ENCODE measurements around a stretch of chr17.

DNA sequence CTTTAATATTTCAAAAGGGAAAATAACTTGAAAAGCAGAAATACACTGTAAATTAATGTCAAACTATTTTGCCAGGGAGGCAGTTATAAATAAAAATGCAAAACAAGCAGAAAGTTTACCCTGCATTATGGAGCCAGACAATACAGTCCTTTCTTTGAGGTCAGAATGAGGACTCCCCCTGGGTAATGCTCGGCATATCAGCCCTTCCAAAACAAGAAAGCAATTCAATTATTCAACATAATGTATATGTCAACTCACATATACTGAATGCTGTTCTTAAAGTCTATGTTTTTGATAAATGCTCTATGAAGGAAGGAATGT lies 72.4 kb downstream of the TTC19 start:
- RRBS, result no CpG with 5 or more reads among the region's 1 CpG
CAGE:
- cytosol, long polyA plus RNA, result no peak
- long polyA plus RNA, result no peak
- nucleus, long polyA plus RNA, result no peak

GRCh38 chr17:16114683-16115346 lies 100.5 kb downstream of the NCOR1 start:
- RRBS, result no CpG with 5 or more reads among the region's 7 CpGs
CAGE:
- cytosol, long polyA plus RNA, result no peak
- long polyA plus RNA, result no peak
- nucleus, long polyA plus RNA, result no peak

GRCh38 chr17:16272889-16273475 lies 56.0 kb downstream of the PIGL start:
- RRBS, result no CpG with 5 or more reads among the region's 2 CpGs
CAGE:
- cytosol, long polyA plus RNA, result no peak
- long polyA plus RNA, result no peak
- nucleus, long polyA plus RNA, result no peak

DNA sequence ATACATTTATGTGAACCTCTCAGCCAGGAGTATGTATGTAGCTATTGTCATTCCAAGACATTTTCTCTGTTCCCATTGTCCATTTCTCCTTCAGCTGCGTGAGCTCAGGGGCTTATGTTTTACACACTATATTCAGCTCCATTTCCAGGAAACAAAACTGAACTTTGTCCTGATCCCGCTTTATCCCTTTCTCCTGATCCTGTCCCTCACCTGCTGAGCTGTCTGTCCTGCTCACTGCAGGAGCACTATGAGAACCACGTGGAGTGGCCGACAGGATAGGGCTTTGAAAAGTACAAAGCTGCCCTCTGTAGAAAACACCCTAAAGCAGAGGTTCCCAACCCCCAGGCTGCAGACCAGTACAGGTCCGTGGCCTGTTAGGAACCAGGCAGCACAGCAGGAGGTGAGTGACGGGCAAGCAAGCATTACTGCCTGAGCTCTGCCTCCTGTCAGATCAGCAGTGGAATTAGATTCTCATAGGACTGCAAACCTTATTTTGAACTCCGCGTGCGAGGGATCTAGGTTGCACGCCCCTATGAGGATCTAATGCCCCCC lies 55.7 kb downstream of the CENPV start:
- RRBS, result no CpG with 5 or more reads among the region's 10 CpGs
CAGE:
- cytosol, long polyA plus RNA, result no peak
- long polyA plus RNA, result no peak
- nucleus, long polyA plus RNA, result no peak

DNA sequence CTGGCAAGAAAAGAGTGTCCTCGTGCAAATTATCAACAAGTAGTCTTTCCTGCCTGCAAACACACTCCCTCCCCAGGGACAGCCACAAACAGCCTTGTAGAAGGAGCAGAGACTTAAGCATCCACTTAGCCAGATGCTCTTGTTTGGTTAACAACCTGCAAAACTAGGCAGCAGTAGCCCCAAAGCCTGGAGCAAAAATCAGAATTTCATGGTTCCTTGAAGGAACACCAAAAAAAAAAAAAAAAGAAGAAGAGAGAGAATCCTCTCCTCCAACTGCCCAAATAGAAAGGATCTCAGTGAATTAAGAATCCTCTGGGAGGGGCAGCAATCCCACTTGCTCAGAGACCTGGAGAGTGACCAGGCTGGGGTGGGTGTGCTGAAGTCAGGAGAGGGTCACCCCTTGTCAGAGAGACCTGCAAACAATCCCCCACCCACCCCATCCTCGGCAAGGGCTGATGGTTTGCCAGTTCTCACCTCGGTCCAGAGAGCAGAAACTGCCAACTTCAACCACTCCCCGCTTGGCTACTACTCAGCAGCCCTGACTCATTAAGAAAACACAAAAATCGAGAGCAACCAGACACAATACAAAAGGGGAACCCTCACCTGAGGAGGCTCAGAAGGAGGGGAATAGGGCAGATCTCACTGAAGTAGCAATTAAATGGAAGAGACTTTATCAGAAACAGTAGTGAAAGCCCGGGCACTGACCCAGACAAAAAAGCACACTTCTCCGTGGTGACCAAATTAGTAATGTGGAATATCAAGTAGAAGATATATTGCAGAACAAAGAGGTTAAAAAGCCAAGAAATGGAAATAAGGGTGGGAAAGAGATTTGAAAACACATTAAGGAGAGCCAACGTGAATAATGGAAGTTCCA lies 23.9 kb downstream of the CENPV start:
- RRBS, result no CpG with 5 or more reads among the region's 8 CpGs
CAGE:
- cytosol, long polyA plus RNA, result no peak
- long polyA plus RNA, result no peak
- nucleus, long polyA plus RNA, result no peak

- RRBS, result no CpG with 5 or more reads among the region's 2 CpGs
CAGE:
- cytosol, long polyA plus RNA, result no peak
- long polyA plus RNA, result no peak
- nucleus, long polyA plus RNA, result start-site peak on the plus strand at chr17:16330851-16330902, 14 reads
Measured at GRCh38 chr17:16330782-16331337, 22.4 kb downstream of the CENPV start.

DNA sequence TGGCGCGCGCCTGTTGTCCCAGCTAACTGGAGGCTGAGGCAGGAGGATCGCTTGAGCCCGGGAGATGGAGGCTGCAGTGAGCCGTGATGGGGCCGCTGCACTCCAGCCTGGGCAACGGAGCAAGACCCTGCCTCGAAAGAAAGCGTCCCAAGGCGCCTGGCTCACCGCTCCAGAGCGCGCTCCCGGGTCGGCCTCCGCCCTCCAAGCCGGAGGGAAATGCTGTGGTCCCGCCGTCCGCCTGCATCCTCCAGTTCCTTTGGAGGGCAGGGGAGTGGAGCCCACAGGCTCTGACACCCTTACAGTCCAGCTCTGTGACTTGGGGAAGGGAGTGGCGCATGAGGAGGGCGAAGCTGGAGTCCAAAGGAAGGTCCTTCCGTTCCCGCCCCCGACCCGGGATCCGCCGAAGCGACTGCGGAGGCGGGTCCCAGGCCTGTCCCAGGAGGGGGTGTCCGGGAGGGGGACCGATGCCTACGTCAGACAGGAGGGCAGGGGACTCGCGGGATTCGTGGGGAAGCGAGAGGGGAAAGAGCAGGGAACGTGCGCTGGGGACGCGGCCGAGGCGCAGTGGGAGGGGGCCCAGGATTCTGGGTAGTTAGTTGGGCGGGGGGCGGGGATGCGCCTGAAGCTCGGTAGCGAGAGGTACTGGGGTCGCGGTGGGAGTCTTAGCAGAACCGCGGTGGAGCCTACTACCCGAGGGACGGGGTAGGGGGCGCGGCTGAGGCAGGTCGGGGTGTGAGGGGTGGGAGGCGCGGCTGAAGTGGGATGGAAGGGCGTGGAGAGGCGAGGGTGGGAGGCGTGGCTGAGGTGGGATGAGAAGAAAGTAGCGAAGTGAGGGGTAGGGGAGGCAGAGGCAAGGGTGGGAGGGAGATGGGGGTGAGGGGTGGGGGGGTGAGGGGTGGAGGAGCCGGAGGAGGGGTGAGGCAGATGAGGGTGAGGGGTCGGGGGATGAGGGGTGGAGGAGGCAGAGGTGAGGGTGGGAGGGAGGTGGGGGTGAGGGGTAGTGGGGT lies 8.2 kb upstream of the TRPV2 start:
- RRBS, result 1% methylated on average over 7 of the region's 67 CpGs
CAGE:
- cytosol, long polyA plus RNA, result start-site peak on the plus strand centred at position 616 of the sequence, 13 bp wide, 6 reads
- long polyA plus RNA, result no peak
- nucleus, long polyA plus RNA, result no peak

- RRBS, result no CpG with 5 or more reads among the region's 18 CpGs
CAGE:
- cytosol, long polyA plus RNA, result no peak
- long polyA plus RNA, result no peak
- nucleus, long polyA plus RNA, result no peak
Measured at GRCh38 chr17:16416100-16417263, 1.1 kb downstream of the TRPV2 start.

GRCh38 chr17:16427810-16428833 lies 12.8 kb downstream of the TRPV2 start:
- RRBS, result no CpG with 5 or more reads among the region's 18 CpGs
CAGE:
- cytosol, long polyA plus RNA, result no peak
- long polyA plus RNA, result no peak
- nucleus, long polyA plus RNA, result no peak

- RRBS, result no CpG with 5 or more reads among the region's 10 CpGs
CAGE:
- cytosol, long polyA plus RNA, result no peak
- long polyA plus RNA, result no peak
- nucleus, long polyA plus RNA, result no peak
Measured at GRCh38 chr17:17010513-17010929, 31.7 kb upstream of the MPRIP start.

- RRBS, result no CpG with 5 or more reads among the region's 6 CpGs
CAGE:
- cytosol, long polyA plus RNA, result no peak
- long polyA plus RNA, result no peak
- nucleus, long polyA plus RNA, result no peak
Measured at GRCh38 chr17:17078228-17078837, 36.1 kb downstream of the MPRIP start.

- RRBS, result no CpG with 5 or more reads among the region's 15 CpGs
CAGE:
- cytosol, long polyA plus RNA, result no peak
- long polyA plus RNA, result no peak
- nucleus, long polyA plus RNA, result no peak
Measured at GRCh38 chr17:17089365-17090144, 47.3 kb downstream of the MPRIP start.

- RRBS, result no CpG with 5 or more reads among the region's 3 CpGs
CAGE:
- cytosol, long polyA plus RNA, result no peak
- long polyA plus RNA, result no peak
- nucleus, long polyA plus RNA, result no peak
Measured at GRCh38 chr17:17093794-17094062, 51.5 kb downstream of the MPRIP start.

GRCh38 chr17:17098548-17099214 lies 56.4 kb downstream of the MPRIP start:
- RRBS, result no CpG with 5 or more reads among the region's 9 CpGs
CAGE:
- cytosol, long polyA plus RNA, result no peak
- long polyA plus RNA, result no peak
- nucleus, long polyA plus RNA, result no peak

GRCh38 chr17:17104456-17104924 lies 62.2 kb downstream of the MPRIP start:
- RRBS, result no CpG with 5 or more reads among the region's 12 CpGs
CAGE:
- cytosol, long polyA plus RNA, result no peak
- long polyA plus RNA, result no peak
- nucleus, long polyA plus RNA, result no peak

DNA sequence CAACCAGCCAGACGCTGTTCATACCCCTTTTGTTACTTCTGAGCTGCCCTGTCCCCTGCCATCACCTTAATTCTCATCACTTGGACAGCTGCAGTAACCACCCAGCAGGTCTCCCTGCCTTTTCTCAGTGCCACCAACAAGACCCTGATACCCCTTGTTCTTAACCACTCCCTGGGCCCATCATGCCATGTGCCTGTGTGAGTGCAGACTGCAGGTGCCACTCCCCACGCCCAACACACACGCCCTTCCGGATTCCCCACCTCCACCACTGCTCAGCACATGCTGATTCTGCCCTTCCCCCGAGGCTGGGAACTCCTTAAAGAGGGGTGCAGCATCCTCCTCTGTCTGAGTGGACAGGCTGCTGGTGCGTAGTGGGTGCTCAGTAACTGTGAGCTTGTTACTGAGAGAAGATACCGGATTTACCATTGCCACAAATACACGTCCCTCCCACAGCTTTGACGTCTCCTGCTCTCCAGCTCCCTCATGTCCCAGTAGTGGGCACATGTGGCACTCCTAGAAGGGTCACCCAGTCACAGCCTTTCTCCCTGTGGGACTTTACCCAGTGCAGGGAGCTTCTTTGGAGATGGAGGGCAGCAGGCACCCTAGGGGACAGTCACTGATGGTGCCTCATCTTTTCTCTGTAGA lies 52.3 kb downstream of the PLD6 start:
- RRBS, result no CpG with 5 or more reads among the region's 9 CpGs
CAGE:
- cytosol, long polyA plus RNA, result no peak
- long polyA plus RNA, result no peak
- nucleus, long polyA plus RNA, result no peak

DNA sequence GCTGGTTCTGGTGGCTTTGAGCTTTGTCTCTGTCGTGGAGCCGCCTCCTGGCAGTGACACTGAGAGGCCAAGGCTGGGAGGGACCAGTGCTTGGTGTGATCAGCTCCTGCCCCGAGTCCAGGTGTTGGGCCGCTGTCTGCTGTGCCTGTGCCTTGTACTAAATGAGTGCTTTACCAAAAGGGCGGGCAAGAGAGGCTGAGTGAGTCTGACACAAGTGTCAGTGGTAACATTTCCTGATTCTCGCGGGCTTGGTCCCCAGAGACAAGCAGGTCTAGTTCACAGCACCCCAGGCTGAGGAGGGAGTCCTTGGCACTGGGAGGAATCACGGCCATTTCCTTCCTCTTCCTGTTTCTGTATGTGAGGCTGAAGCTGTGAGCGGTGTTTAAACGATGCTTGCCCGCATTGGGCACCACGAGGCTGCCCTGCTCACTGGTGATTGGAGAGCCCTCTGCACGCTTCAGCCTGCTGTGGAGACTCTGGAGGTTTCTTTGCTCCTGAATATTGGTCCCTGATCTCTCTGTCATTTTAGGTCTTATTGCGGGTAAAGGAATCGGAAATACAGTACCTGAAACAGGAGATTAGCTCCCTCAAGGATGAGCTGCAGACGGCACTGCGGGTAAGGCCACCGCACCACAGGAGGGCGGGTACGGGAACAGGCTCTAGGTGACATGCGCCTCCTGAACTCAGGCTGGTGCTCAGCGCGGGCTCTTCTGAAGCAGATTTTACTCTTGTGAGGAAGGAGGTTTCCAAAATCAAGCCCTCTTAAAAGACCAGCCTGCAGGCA lies 30.0 kb downstream of the PLD6 start:
- RRBS, result no CpG with 5 or more reads among the region's 23 CpGs
CAGE:
- cytosol, long polyA plus RNA, result no peak
- long polyA plus RNA, result no peak
- nucleus, long polyA plus RNA, result no peak

GRCh38 chr17:17487074-17487547 lies 9.1 kb downstream of the RASD1 start:
- RRBS, result no CpG with 5 or more reads among the region's 17 CpGs
CAGE:
- cytosol, long polyA plus RNA, result no peak
- long polyA plus RNA, result no peak
- nucleus, long polyA plus RNA, result no peak

GRCh38 chr17:17494417-17494749 lies 1.8 kb downstream of the RASD1 start:
- RRBS, result 69% methylated on average over 2 of the region's 9 CpGs
CAGE:
- cytosol, long polyA plus RNA, result no peak
- long polyA plus RNA, result no peak
- nucleus, long polyA plus RNA, result no peak

- RRBS, result no CpG with 5 or more reads among the region's 3 CpGs
CAGE:
- cytosol, long polyA plus RNA, result no peak
- long polyA plus RNA, result no peak
- nucleus, long polyA plus RNA, result no peak
Measured at GRCh38 chr17:17571382-17571775, 20.1 kb downstream of the PEMT start.

All from H1 (cell line).